Penis (tissue), 1 donor: ENCODE measurements around a stretch of chr15.

DNA sequence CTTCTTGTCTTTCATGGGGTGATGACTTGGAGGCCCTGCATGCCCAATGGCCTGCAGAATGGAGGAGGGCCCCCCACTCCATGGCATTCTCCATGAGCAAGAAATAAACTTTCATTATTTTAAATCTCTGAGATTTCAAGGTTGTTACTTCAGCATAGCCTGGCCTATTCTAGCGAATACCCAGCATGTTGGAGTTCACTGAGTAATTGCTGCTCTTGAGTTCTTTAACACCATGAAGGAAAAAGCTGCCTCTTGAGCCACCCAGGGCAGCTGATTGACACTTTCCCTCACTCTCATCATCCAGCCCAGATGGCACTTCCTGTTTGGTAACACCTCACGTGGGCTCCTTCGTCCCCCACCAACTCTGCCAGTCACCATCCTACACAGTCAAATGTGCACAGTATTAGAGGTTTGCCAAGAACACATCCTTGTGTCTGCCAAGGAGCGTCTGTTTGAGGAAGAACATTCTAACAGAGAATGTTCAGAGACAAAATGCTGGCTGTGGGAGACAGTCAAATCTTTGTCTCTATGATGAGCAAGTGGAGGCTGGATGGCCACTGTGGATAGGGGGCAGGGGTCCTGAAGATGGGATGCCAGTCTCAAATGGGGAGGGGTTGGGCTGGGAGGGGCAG lies 266.3 kb downstream of the RPLP1 start:
- PRO-cap: no peak

DNA sequence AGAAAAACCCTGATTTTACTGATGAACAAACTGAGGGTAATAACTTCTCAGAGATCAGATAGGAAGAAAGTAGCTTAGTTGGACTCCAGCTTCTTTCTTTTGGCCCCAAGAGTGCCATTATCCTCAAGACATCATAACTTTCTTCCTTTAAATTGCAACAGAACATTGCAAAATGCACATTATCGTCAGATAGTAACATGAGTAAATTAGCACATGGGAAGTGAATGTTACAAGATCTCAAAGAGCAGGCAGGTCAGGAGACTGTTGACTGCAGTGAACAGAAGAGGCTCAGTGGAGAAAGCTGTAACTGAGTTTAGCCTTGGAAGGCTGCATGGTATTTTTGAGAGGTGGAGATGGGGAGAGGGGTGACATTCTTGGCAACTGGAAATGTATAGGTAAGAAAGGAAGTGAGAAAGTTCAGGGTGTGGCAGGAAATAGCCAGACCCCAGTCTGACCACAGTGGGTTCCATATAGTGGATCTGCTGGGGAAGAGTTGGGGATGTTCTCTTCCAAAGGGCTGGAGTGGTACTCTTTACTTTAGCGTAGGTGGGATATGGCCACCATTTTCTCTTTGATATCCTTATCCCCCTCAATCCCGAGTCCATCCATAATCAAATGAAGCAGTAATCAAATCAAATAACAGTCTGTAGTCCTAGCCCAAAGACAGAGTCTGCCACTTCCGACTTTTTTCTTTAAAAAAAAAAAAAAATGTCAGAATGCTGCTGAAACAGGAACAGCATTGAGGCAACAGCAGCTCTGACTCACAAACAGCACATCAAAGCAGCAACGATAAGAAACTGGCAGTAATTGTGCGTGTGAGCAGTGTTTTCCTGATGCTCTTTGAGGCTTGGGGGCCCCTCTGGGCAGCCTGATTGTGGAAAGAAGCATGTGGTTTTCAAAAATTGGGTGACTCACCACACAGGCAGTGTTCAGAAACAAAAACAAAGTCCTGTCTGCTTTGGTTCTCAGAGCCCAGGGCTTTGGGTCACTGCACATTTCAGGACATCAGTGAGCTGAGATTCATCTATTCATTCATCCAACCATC lies 308.0 kb downstream of the RPLP1 start:
- PRO-cap: no peak

DNA sequence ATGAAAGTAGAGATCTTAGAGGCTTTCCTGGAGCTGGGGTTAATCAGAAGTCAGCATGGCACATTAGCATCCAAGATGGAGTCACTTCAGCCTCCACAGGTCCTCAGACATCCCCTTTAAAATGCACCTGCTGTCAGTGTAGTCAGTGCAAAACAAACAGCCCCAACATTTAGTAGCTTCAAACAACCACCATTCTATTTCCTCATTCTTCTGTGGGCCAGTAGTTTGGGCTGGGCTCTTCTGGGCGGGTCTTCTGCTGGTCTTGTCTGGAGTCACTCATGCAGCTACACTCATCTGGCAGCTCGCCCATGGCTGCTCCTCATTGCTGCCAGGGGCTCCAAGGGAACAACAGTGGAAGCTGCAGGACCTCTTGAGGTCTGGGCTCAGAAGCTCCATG lies 99.9 kb downstream of the TLE3 start:
- PRO-cap: no peak

DNA sequence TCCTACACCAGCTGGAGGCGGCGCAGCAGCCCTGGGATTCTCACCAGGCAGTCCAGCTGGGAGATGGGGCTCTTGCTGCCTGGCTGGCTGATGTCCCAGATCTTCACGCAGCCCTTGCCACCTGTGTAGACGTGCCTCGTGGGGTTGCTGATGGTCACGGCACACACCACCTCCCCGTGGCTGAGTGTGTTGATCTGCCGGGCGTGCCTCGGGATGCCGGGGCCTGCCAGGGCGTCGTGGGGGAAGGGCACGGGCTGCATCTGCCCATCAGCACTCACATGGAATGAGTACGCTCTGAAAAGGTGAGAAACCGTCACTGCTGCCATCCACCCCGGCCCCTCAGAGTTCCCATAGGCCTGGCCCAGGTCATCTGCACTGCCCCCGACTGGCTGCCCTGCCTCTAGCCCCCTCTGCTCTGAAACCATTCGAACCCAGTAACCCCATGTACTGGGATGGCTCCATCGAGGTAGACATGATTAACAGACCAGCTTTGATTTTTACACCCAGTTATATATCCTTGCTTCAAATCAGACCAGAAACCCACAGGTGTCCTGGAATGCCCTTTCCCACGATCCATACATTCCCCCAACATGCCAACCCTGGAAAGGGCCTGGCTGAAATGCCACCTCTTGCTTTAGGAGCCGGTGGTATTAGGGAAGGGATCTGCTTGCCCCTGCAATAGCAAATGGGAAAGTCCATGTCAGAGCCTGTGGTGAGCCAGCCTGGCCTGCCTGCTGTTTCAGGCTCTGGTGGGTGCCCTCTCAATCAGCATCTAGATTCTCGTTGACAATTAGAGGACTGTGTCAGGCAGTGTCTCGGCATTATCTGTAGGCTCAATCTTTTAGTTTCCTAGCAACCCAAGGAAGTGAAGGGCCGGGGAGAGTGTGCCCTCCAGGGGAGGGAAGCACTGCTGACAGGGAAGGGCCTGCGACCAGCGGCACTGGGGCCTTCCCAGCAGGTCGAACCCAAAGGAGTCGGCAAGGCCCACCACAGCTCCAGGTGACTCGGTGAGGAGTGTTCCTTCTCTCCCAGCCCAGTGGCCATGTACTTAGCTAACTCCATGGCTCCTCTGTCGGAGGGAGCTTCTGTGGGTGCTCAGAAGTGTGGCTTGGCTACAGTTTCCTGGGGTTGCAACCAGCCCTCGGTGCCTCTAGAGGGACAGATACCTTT lies 42.3 kb downstream of the TLE3 start:
- PRO-cap: no peak

GRCh38 chr15:70056619-70056908 lies 41.2 kb downstream of the TLE3 start:
- PRO-cap: no peak

DNA sequence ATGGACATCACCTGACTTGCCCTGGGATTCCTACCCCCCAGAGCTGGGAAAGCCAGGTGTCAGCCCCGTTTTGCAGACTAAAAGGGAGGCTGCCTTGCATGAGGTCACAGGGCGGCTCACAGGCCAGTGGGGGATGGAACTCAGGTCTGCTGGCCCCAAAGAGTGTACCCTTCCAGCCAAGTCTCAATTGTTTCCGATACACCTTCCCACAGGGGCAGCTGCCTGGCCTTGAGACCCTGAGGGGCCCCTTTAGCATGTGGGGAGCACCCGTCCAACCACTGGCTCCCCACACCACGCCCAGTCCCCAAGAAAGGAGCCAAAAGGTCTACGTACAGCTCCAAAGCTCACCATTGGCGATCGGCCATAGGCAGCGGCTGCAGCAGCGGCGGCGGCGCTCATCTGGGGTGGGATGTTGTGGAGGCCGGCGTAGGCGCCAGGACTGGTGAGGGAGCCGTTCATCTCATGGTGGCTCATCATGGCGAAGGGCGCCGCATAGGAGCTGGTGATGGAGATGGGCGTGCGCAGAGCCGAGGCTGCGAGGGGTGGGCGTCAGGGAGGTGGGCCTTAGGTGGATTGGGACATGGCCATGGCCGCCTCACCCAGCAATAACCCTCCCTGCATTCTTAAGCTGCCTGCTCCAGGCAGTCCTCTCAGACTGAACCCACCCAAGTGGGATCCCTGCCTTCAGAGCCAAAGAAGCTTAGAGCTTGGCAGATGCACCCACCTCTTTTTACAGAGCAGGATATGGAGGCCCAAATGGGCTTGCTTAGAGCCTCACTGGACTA lies 40.4 kb downstream of the TLE3 start:
- PRO-cap: no peak

DNA sequence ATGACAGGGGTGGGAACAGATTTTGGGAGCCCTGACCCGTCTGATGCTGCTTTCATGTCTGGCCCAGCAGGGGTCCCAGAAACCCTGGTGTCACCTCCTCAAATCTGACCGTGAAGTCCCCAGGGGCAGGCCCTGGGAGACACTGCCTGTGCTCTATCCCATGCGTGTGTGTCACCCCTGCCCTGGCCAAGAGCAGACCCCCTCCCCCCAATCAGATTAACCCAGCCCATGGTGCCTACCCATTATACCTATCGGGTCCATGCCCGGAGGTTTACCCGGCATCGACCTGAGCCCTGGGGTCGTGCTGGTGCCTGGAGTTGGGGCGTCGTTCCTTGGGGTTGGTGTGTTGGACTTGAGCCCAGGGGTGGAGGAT lies 39.8 kb downstream of the TLE3 start:
- PRO-cap: no peak

GRCh38 chr15:70065899-70066892 lies 31.5 kb downstream of the TLE3 start:
- PRO-cap: no peak

DNA sequence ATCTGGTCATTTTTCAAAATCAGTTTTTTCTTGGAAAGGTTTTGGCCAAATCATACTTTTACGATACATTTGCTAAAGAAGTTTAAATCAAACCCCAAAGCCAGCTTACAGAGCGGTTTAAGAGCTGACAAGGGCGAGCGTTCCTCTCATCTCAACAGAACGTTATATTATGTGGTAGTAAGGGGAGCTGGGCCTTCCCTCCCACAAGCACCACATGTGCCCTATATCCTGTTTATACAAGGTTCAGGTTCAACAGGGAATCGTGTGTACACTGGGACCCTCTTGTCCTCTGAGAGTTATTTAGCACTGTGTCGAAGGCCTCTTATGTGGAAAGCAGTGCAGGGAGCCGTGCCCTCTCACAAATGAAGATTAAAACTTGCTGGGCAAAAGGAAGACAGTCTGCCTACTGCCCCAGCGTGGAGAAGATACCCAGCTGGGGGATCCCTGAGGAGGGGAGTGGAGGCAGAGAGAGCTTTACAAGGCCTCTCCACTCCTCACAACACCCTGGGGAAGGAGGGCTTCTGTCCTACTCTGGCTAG lies 3.0 kb downstream of the TLE3 start:
- PRO-cap: unidirectional peak, plus-strand start at position 329 of the sequence

GRCh38 chr15:70101366-70101781 lies 3.7 kb upstream of the TLE3 start:
- PRO-cap: unidirectional peak, minus-strand start at chr15:70101549

DNA sequence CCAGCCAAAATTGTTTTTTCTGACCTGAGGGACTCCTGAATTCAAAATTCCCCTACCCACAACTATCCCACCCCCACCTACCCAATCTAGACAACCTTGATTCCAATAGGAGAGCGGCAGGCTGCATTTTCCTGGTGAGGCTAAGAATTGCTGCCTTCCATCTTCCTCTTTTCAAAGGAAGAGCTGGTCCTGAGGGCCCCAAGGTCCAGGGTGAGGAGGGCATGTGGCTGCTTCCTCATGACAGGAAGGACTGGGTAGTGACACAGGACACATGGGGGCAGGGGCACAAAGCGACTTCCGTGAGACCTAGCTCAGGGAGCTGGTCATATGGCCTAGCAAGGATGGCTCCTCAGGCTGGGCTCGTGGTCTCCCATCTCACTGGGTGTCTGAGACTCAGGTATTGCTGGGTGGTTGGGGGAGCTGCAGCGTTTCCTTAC lies 159.8 kb upstream of the TLE3 start:
- PRO-cap: no peak

DNA sequence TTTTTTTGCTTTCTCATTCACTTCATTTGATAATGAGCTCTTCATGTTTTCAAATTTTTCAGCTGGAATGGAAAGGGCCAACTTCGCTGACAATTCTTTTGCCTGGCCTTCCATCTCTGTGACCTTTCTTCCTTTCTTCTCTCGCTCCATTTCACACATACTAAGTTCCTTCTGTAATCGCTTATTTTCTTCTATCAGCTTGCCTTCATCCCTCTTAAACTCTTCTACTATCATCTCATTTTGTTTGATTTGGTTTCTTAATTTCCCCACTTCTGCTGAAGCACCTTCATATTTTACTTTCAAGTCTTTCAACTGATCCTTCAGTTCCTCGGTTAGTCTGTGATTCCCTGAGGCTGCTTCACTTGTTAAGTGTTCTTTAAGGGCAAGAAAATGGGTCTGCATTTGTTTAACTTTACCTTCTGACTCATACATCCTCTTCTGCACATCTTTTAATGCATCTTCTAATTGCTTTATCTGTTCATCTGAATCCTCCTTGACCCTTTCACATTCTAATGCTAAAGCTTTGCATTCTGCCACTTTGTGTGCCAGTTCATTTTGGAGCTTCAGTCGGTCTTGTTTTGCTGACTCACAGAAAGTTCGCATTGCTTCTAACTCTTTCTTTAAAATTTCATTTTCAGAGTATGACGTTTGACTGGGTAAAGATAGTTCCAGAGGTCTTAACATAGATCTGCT lies 94.5 kb downstream of the UACA start:
- PRO-cap: no peak

GRCh38 chr15:71114239-71114721 lies 991 bp upstream of the THSD4 start:
- PRO-cap: no peak

DNA sequence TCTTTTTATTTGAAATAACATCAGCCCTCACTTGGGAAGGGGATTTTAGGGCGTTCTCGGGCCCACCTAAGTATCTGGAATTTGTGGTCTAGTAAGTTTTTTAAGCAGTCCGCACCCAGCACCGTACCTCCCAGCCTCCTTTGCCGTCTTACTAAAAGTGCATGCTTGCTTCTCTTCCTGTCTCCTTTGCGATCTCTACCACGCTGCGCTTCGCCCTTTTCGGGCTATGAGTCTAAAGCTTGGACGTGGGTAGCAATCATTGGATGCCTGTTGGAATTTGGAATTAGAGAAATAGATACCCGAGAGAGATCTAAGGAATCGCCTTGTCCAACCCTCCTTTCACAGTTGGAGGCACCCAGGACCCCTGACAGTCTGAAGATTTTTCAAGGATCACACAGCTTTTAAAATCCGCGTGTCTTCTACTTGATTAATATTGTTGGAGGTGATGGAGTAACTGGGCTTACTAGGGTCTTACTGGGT lies 1.2 kb downstream of the THSD4 start:
- PRO-cap: no peak

DNA sequence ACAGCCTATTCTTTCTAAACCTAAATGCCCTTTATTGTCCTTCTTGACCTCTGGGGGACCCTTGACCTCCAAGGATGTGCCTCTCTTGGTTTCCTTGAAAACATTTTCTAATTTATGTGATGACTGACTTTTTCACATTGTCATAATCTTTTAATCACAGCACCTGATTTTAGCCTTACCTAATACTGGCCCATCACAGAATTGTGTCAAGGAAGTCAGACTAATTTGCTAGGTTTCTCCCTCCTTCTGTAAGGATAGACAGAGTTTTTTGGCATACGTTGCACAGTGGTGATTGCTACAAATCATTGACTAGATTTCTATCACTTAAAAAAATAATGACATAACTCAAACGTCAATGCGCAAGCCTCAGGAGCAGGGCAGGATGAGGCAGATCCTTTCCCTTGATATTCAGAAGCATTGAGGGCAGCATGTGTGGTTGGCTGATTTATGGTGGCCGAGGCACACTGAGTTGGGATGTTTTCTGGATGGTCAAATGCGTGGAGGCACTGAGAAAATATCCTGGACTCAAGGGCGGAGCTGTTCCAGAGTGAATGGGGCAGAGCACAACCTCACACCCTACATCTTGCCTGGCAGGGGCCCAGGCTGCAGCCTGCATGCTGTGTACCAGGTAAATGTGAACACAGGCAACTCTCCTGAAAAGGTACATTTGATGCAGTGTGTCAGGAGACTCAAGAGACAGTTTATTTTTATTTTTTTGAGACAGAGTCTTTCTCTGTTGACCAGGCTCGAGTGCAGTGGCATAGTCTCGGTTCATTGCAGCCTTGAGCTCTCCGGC lies 14.4 kb downstream of the THSD4 start:
- PRO-cap: no peak

DNA sequence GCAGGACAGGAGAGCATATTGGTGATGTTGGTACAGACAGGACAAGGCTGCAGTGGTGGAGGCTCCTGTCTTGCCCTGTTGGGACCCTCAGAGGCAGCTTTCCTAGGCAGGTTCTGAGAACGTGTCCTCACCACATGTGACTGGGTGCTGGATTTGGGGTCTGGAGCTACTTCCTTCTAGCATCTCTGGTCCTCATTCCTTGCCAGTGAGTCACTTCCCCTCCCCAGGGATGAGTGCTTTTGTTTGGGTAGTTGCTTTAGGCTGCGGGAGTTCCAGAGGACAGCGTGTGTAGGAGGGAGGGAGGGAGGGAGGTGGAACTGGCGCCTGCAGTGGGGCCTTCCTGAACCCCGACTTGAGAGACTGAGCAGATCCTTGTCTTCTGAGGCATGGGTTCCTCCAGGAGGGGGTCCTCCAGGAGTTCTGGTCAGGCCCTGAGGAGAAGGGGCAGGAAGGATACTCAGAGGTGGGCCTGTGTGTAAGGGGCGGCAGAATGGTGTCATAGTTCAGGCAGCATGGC lies 21.2 kb downstream of the THSD4 start:
- PRO-cap: no peak

- PRO-cap: no peak
Measured at GRCh38 chr15:71279198-71280467, 164.4 kb downstream of the THSD4 start.

- PRO-cap: unidirectional peak, minus-strand start at chr15:71295390
Measured at GRCh38 chr15:71294518-71295691, 179.6 kb downstream of the THSD4 start.

DNA sequence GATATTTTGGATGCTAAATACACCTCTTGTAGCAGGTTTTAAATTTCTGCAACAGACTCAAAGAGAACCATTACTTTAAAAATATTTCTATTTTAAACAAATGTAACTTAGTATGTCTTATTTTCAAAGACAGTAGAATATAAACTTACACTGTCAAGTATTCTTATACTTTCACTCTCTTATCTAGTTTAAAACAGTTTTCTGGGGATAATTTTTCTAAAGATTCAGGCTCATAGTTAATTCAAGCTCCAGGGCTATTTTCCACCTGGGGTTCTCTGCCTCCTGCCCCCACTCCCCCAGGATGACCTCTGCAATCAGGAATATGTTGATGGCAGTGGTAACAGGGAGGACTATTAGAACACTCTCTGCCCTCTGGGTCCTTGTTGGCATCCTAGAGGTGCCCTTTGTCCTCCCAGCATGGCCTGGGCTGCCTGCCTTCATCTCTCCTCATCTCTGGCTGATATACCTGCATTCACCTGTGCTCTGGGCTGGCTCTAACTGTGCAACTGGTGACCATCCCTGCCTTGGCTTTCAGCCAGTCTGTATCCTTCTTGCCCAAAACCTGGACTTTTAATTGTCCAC lies 199.6 kb downstream of the THSD4 start:
- PRO-cap: no peak

- PRO-cap: no peak
Measured at GRCh38 chr15:71341568-71342532, 226.6 kb downstream of the THSD4 start.